ENCODE results near the gene REN.

DNA sequence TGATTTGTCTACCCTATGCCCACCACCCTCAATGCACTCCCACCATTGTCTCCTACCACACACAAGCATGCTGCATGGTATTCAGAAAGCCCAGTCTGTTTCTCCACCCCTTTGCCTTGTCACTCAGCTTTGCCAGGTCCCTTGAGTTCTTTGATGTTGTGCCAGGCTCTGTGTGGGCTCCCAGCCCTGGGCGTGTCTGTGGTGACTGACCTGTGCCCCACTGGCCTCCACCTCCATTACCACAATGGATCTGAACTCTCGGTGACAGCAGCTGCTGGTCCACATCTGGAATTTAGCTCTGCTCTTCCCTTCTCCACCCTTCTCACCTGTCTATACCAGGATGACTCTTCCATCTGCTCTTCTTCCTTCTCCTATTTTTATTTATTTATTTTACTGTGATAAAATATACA is 35.0 kb downstream of the ATP2B4 start:
- PRO-cap = no peak
- RAMPAGE, long total RNA, 4 experiments = no peak in any of the 4 experiments

DNA sequence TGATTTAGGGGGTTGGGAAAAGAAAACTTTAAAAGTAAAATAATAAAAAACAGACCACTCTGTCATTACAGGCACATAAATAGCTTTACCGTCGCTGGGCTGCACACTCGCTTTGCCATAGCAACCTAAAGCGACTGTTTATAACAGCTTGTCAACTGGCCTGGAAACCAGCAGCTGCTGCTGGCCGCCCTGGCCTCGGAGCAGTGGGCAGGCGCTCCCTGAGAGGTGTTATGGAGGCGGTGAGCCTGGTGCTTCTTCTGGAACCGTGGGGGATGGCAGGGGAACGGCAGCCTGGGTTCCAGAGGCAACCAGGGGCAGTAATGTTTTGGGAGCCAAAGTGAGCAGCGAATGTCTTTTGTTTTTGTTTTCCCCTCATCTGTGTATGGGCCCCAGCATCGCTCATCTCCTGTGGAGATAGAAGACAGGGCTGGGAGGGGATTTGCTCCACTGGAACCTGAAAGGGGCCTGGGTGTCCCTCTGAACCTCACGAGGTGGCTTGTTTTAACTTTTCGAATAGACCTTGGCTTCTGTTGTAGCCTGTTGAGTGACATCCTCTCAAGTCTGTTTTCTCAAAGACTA is 45.8 kb downstream of the ATP2B4 start:
- PRO-cap = bidirectional peak, plus-strand start at position 201 of the sequence, minus-strand start outside the sequence
- RAMPAGE, long total RNA, 4 experiments = no peak in any of the 4 experiments

GRCh38 chr1:203824249-203824809 is 28.9 kb downstream of the ZBED6 start:
- PRO-cap = no peak
- RAMPAGE, long total RNA, 4 experiments = no peak in any of the 4 experiments

GRCh38 chr1:204041441-204041812 is 31.5 kb upstream of the SOX13 start:
- PRO-cap = bidirectional peak, plus-strand start at chr1:204041696, minus-strand start at chr1:204041613
- RAMPAGE, long total RNA, 4 experiments = no peak in any of the 4 experiments

GRCh38 chr1:204073821-204074166 is 879 bp downstream of the SOX13 start:
- PRO-cap = no peak
- RAMPAGE, long total RNA, 4 experiments = no peak in any of the 4 experiments

DNA sequence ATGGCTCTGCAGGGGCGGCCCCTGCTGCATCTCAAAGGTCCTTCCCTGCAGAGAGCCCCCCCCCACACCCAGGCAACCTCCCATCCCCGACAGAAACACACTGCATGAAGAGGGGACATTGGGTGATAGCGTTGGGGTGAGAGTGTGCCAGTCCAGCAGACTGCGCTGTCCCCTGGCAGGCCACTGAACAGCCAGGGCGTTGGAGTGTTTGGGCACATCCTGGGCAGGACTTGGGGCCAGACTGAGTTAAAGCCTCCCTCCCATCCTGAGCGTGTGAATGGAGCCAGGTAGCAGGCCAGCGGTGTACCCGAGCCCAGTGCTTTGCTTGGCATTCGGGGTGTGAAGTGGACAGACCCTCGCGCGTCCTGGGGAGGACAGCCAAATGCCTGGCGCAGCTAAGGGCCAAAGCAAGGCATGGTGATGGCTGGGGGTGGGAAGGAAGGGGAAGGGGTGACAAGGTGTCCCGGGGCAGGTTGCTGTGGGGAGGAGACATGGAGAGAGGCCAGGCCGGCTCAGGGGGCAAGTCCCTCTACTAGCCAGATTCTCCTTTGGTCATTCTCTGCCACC is 677 bp upstream of the ETNK2 start:
- PRO-cap = no peak
- RAMPAGE, long total RNA, 4 experiments = no peak in any of the 4 experiments

- PRO-cap = no peak
- RAMPAGE, long total RNA, 4 experiments = no peak in any of the 4 experiments
Observed at GRCh38 chr1:204166259-204166583, at the start of gene REN. TSS of gene REN (minus strand) at chr1:204166337.

- PRO-cap = no peak
- RAMPAGE, long total RNA, 4 experiments = no peak in any of the 4 experiments
Observed at GRCh38 chr1:204248988-204249790, 35.4 kb upstream of the GOLT1A start.

DNA sequence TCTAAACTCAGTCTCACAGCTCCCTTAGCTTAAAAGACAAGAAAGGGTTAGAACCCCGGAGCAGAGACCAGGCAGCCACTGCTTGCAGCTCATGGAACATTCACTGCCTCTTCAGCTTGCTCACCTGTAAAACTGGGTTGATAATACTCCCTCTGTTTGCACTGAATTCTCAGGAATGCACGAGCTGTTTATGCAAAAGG is 41.0 kb upstream of the GOLT1A start:
- PRO-cap = no peak
- RAMPAGE, long total RNA, 4 experiments = no peak in any of the 4 experiments

- PRO-cap = no peak
- RAMPAGE, long total RNA, 4 experiments = no peak in any of the 4 experiments
Observed at GRCh38 chr1:204255774-204256278, 42.0 kb upstream of the GOLT1A start.

GRCh38 chr1:204269855-204270463 is 56.2 kb upstream of the GOLT1A start:
- PRO-cap = no peak
- RAMPAGE, long total RNA, 4 experiments = no peak in any of the 4 experiments

GRCh38 chr1:204285690-204286399 is 72.1 kb upstream of the GOLT1A start:
- PRO-cap = bidirectional peak, plus-strand start at chr1:204285968, minus-strand start at chr1:204285892
- RAMPAGE, long total RNA, 4 experiments = no peak in any of the 4 experiments

DNA sequence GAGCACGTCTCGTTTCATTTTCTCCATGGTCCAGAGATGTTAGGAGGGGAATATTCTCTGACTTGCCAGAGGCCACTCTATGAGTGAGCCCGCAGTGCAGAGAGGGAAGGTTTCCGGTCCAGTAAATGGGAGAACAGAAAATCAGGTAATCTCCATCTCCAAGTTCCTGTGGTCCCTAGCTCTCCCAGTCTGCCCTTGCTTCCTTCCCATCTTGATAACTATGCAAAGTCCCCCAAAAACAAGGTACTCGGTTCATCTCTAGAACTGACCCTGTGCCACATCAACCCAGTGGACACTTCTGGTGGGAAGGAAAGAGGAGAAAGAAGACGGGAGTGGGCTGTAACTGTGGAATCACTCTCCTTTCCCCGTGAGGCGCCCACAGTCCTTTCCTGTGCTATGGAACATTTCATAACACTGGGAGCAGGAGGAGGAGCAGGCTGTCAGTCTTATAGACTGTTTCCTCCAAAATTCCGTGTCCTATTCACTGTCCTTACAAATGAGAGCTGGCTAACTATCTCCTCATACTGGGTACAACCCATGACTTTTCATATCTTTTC is 40.8 kb downstream of the PLEKHA6 start:
- PRO-cap = no peak
- RAMPAGE, long total RNA, 4 experiments = no peak in any of the 4 experiments

DNA sequence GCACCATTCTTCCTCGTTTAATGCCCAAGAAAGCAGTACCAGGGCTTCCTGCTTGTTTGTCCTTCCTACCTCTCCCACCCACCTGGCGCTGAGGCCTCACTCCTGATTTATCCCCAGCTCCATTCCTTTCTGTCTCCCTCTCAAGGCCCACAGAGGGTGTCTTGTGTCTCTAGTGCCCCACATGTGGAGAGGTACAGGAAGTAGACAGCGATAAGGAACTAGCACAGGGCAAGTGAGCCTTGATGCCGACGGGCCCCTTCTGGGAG is 32.6 kb downstream of the PLEKHA6 start:
- PRO-cap = no peak
- RAMPAGE, long total RNA, 4 experiments = no peak in any of the 4 experiments

DNA sequence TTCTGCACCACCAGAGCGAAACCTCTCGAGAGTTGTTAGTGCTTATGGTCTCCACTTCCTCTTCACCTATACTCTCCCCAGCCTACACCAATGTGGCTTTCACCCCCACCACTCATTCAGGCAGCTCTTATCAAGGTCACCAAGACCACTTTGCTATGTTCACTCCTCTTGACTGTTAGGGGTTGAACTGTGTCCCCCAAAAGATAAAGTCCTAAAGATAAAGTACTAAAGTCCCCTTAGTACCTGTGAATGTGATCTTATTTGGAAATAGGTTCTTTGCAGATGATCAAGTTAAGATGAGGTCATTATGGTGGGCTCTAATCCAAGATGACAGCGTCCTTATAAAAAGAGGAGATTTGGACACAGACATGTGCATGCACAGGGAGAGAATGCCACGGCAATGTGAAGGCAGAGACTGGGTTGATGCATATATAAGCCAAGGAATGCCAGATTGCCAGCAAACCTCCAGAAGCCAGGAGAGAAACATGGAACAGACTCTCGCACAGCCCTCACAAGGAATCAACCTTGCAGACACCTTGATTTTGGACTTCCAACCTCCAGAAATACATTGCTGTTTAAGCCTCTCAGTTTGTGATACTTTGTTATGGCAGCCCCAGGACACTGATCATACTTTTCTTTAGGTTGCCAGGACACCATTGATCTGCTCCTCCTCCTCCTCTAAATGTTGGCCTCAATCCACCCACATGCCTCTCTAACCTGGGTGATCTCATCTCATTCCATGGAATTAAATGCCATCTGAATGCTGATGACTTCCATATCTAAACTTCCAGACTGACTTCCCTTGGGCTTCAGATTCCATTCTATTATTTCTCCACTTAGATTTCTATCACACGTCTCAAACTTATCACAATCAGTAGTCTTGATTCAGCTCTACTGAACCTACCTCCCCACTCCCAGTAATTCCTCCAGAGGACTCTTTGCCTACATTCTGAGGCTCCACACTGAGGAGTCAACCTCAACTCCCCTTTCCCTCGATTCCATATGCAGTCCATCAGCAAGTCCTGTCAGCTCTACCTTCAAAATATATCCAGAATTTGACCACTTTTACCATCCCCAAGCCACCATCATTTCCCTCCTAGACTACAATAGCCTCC is 7.3 kb upstream of the PPP1R15B start:
- PRO-cap = no peak
- RAMPAGE, long total RNA, 4 experiments = no peak in any of the 4 experiments

- PRO-cap = unidirectional peak, minus-strand start at chr1:204457045
- RAMPAGE, long total RNA, 4 experiments = no peak in any of the 4 experiments
Observed at GRCh38 chr1:204456950-204457600, 37.5 kb downstream of the PIK3C2B start.

- PRO-cap = no peak
- RAMPAGE, long total RNA, 4 experiments = no peak in any of the 4 experiments
Observed at GRCh38 chr1:204528865-204529480, 12.8 kb downstream of the MDM4 start.

DNA sequence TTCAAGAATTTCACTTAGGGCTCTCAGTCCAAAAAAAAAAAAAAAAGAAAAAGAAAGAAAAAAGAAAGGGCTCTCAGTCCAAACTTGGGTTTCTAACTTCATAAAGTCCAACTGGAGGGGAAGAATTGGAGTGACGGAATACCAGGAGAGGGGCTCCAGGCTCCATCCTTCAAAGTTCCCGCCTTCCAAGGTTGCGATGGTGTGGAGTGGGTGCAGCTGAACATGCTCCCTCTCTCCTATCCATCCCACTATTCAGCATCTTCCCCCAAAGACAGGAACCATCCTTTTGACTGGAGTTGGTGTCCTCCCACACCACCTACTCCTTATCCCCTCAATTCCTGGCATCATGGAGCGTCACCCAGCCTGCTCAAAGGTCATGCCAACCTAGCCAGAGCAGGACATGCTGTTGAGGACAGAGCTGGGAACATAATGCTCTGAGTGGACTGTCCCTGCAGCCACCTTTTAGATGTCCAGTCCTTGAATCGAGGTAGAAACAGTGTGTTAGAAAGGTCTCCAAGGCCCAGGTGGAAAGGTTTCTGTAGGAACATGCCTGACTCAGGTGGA is 52.4 kb upstream of the CNTN2 start:
- PRO-cap = no peak
- RAMPAGE, long total RNA, 4 experiments = no peak in any of the 4 experiments

DNA sequence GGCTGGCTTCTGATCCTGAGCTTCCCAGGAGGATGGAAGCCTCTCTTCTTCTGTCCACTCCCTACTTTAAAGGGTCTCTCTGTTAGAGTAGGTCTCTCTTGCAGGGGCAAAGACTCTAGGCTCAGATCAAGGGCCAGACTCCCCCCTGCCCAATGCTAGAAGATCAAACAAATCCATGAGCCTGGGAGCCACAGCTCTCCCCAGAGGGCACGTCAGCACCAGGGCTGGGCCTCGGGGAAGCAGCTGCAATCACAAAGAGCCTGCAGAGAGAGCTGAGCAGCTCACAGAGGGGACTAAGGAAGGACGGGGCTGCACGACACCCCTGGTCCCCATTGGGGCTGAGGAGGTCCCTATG is 3.8 kb downstream of the CNTN2 start:
- PRO-cap = no peak
- RAMPAGE, long total RNA, 4 experiments = no peak in any of the 4 experiments

- PRO-cap = no peak
- RAMPAGE, long total RNA, 4 experiments = no peak in any of the 4 experiments
Observed at GRCh38 chr1:205072736-205073033, 11.6 kb downstream of the TMEM81 start.

Measured in esophagus muscularis mucosa (tissue), 4 donors.